Breast epithelium (tissue), 2 donors: ENCODE data around the gene ZNF839.

GRCh38 chr14:100714264-100715141 is 12.2 kb upstream of the DLK1 start:
- PRO-cap: no peak
- RAMPAGE, long total RNA, 2 experiments: no peak in any of the 2 experiments

GRCh38 chr14:100728773-100729582 is 2.3 kb downstream of the DLK1 start:
- PRO-cap: no peak
- RAMPAGE, long total RNA, 2 experiments: no peak in any of the 2 experiments

- PRO-cap: no peak
- RAMPAGE, long total RNA, 2 experiments: no peak in any of the 2 experiments
Observed at GRCh38 chr14:101005401-101006002, 102.0 kb upstream of the RTL1 start.

- PRO-cap: no peak
- RAMPAGE, long total RNA, 2 experiments: no peak in any of the 2 experiments
Observed at GRCh38 chr14:101496338-101496929, 265.1 kb upstream of the PPP2R5C start.

DNA sequence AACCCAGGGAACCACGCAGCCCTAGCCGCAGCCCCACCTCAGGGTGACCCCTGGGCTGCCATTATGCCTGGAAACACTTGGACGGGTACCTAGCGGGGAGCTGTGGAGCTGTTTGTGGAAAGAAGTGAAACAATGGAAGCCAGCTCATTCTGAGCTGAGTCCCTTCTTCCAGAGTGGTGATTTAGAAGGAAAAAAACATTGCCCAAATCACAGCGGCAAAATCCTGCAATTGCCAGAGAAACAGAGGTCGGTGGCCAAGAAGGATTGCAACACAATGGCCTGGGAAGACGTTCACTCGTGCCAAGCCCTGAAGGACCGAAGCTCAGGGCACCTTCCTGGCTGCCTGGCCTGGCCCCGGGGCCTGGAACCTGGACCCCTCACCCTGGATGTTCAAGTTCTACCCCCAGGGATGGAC is 240.6 kb upstream of the PPP2R5C start:
- PRO-cap: no peak
- RAMPAGE, long total RNA, 2 experiments: no peak in any of the 2 experiments

GRCh38 chr14:101718555-101719156 is 42.9 kb upstream of the PPP2R5C start:
- PRO-cap: no peak
- RAMPAGE, long total RNA, 2 experiments: no peak in any of the 2 experiments

DNA sequence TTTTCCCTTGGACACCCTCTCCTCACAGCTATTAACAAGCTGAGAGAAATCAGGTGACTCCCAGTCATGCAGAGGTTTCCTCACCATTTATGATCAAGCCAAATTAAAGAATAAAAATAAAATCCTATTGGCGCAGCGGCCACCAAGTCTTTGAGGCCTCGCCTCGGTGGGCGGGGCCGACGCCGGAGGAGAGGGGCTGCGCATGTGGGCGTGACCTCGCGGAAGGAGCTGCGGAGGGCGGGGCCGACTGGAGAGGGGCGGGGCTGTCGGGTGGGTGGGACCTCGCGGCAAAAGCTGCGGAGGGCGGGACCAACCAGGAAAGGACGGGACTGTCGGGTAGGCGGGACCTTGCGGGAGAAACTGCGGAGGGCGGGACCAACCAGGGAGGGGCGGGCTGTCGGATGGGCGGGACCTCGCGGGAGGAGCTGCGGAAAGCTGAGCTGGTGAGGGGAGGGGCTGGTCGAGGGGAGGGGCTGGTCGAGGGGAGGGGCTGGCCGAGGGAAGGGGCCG is 1.2 kb upstream of the PPP2R5C start:
- PRO-cap: unidirectional peak, minus-strand start at position 181 of the sequence
- RAMPAGE, long total RNA, 2 experiments: no peak in any of the 2 experiments

DNA sequence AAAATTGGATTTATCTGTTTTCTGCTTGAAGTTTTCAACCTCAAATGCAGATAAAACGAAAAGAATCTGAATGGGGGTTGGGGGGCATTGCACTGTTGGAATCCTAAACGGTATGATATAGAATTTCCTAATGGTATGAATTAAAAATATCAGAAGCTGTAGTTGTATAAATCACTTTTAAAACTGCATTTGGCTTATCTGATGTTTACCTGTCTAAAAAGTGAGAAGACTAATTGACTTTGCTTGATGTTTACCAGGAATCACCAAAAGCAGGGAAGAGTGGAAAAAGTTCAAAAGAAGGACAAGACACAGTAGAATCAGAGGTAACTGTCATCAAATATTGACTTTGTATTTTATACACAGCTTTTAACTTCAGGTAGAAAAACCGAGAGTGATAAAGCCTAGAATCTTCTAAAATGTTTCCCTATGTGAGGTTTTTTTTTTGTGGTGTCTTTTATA is 1.2 kb downstream of the PPP2R5C start:
- PRO-cap: no peak
- RAMPAGE, long total RNA, 2 experiments: no peak in any of the 2 experiments

DNA sequence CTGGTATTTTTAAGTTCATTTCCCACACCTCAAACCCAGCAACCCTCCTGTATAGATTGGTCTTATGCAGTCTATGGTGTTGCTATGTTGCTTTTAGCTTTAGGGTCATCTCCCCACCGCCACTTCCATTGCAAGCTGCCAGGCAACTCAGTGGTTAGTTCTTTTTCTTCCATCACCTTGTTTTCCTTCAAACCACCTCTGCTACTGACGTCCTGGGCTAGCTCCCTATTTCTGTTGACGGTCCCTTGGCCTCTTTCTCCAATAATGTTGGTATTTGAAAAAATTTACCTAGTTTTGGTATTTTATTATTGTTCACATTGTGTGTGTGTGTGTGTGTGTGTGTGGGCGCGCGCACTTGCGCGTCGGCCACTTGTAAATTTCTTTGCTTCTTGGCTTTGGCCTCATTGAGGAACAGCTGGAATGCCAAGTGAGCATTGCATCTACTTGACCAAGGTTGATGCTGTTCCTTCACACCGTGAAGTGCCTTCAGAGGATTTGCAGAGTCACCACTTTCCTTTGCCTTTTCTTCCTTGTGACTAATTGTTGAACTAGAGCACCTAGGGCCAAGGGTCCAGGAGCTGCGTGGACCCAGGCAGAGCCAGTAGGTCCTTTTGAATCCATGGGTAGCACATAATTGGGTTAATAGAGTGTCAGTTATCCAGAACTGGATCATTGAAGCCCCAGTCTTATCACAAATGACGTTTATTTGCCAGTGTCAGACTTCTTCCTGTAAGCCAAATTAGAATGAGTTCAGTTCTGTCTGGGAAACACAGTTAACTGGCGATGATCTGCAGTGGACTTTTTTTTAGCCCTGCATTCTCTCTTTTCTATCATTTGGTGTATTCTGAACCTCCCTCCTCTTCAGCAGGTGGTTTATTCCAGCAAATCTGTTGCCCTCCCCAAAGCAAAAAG is 2.4 kb downstream of the PPP2R5C start:
- PRO-cap: no peak
- RAMPAGE, long total RNA, 2 experiments: no peak in any of the 2 experiments

DNA sequence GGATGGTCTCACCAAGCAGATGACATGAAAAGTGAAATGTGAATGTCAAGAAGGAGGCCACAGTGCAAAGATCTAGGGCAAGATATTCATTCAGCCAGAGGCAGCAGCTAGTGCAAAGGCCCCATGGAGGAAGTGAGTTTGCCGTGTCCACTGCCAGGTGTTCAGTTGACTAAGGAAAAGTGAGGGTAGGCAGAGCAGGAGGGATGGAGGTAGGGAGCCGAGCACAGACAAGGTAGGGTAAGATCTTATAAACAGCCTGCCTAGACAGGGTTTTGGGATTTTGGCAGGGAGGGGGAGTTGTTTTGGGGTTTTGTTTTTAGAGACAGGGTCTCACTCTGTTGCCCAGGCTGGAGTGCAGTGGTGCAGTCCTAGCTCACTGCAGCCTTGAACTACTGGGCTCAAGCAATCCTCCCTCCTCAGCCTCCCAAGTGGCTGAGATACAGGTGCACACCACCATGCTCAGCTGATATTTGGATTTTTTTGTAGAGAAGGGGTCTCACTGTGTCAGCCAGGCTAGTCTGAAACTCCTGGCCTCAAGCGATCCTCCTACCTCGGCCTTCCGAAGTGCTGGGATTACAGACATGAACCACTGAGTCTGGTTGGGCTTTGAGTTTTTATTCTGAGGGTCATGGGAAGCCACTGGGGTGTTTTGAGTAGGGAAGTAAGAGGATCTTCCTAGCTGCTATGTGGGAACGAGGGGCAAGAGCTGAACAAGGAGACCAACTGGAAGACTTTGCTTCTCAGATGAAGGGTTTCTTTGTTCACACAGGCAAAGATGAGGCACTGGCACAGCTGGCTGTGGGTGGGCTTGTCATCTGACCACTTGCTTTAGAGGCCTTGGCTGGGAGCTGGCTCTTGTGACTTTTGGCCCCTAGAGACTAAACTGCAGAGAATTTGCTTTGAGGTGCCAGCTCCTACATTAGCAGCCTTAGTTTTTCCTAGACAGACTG is 12.2 kb downstream of the PPP2R5C start:
- PRO-cap: no peak
- RAMPAGE, long total RNA, 2 experiments: no peak in any of the 2 experiments

GRCh38 chr14:101792037-101792573 is 30.6 kb downstream of the PPP2R5C start:
- PRO-cap: no peak
- RAMPAGE, long total RNA, 2 experiments: no peak in any of the 2 experiments

DNA sequence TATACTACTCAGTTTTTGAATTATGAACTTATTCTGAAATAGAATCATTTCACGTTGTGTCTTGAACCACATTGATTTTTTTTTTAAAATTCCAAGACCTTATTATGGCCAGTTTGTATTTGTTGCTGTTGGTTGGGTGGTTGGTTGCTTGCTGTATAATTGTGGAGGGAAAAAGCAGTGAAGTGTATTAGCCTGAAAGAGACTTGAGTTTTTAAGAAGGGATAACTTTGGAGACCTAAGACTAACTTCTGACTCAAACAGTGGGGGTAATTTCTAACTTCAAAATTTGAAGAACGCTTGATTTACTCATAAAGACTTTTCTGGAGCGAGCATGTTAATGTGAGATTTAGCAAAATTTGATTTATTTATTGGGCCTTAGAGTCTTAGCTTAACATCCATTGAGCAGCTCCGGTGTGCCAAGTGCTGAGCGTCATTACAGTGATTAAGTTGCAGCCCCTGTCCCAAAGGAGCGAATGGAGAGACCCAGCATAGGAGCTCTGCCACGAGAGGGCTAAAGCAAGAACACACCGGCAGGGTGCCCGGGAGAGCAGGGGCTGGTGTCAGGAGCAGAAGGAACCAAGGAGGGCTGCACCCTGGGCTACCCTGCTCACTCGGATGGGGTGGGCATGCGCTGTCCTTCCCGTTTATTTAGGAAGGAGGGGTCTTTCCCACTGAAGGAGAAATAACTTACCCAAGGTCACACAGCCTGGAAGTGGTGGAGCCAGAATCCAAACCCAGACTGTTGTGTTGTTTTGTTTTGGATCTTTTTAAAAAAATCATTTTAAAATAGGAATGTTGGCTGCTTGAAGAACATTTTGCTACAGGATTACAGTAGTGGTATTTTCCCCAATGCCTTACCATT is 50.5 kb downstream of the PPP2R5C start:
- PRO-cap: no peak
- RAMPAGE, long total RNA, 2 experiments: no peak in any of the 2 experiments

DNA sequence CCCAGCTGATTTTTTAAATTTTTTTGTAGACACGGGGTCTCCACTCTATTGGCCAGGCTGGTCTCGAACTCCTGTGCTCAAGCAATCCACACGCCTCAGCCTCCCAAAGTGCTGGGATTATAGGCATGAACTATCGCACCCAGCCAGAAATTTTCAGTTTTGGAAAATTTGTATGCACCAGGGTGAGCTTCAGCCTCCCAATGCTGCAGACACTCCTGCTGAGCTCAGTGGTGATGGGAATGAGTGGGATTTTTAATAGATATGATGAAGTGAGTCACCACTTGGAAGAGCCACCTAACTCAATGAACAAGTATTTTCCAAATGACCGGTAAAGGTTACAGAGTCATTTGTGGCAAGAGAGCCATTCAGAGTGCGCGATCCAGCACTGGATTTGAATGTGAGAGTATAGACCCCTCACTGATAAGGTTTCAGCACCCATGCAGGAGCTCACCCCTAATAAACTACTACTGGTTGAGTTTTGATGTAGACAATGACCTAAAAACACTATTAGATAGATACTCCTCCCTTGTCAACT is 100.6 kb downstream of the PPP2R5C start:
- PRO-cap: no peak
- RAMPAGE, long total RNA, 2 experiments: no peak in any of the 2 experiments

GRCh38 chr14:101961148-101961482 is 3.3 kb upstream of the DYNC1H1 start:
- PRO-cap: no peak
- RAMPAGE, long total RNA, 2 experiments: no peak in any of the 2 experiments

DNA sequence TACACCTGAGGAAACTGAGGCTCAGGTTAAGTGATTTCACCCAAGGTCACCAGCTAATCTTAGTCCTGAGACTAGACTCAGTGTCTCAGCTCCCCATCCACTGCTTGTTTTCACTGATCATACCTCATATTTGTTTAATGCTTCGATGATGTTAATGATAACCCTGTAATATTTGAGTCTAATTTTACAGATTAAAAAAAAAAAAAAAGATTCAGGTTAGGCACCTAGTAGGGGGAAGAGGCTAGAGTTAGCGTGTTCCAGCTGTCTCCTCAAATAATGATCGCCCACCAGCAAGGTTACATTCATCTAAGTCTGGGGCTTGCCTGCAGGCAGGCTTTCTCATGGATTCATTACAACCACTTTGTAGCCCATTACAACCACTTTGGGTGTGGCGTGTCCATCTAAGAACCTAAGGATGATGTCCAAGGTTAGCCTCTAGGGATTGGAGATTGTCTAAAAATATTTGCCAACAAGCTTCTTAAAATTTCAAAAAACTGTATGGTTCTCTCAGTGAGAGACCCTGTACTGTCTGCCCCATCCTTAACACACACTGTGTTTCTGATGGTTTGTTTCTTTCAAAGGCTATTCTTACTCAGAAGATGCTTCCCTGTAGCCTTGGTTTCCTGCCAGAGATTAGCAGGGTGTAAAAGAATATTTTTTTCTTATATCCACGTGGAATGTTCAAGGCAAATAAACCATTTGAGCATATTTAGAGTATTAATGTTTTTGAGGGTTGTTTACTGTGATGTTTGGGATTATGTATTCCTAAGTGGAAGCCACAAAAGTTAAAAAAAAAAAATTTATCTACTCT is 1.5 kb downstream of the DYNC1H1 start:
- PRO-cap: no peak
- RAMPAGE, long total RNA, 2 experiments: no peak in any of the 2 experiments

GRCh38 chr14:102042324-102042795 is 44.5 kb downstream of the HSP90AA1 start:
- PRO-cap: no peak
- RAMPAGE, long total RNA, 2 experiments: no peak in any of the 2 experiments

DNA sequence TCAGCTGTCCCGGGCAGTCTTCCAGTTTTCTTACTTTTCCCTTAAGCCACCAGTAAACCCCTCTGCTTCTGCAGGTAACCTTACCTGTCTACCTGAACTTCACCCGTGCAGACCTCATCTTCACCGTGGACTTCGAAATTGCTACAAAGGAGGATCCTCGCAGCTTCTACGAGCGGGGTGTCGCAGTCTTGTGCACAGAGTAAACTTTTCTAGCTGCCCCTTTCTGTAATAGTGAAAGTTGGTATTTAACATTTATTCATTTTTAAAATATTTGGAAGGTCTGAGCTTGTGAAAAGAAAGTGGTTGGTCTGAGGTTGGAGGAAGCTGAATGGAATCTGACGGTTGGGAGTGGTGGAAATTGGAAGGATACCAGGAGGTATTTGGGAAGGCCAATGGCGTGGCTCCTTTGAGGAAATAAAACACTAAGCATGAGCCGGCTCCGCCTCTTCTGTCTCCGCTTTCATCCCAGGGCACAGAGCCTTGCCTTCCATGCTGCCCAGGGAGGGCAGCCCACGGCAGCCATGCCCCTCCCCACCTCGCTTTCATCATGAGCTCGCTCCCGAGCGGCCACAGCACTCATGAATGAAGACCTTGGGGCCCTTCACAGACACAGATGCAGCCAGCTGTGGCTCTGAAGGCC is 36.4 kb downstream of the HSP90AA1 start:
- PRO-cap: no peak
- RAMPAGE, long total RNA, 2 experiments: no peak in any of the 2 experiments

DNA sequence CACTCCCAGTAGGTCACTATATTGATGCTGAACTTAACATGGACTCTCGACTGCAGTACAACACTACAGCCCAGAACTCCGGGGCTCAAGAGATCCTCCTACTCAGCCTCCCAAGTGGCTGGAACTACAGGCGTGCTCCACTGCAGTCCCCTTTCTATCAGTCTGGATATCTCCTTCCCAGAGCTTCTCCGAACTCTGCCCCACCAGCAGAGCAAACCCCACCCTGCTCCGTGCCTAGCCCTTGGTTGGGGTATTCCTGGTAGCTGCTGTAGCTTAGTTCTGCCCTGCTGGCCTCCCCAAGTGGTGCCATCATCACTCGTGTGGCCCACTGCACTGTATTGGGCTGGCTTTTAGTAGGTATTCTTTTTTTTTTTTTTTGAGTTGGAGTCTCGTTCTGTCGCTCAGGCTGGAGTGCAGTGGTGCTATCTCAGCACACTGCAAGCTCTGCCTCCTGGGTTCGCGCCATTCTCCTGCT is 9.5 kb downstream of the HSP90AA1 start:
- PRO-cap: no peak
- RAMPAGE, long total RNA, 2 experiments: no peak in any of the 2 experiments

GRCh38 chr14:102318998-102320058 is at the start of gene ZNF839:
TSS of gene ZNF839 (plus strand) at chr14:102319746.
- PRO-cap: bidirectional peak, plus-strand start at chr14:102319766, minus-strand start at chr14:102319658
- RAMPAGE, long total RNA, 2 experiments: no peak in any of the 2 experiments

- PRO-cap: no peak
- RAMPAGE, long total RNA, 2 experiments: no peak in any of the 2 experiments
Observed at GRCh38 chr14:102504546-102505203, 4.9 kb downstream of the ANKRD9 start.